ENCODE measurements around a stretch of chr4.

GRCh38 chr4:128386717-128387497, 99.3 kb upstream of the PGRMC2 start:
- RAMPAGE, long total RNA, result no peak
- RRBS, result no CpG with 5 or more reads among the region's 14 CpGs

DNA sequence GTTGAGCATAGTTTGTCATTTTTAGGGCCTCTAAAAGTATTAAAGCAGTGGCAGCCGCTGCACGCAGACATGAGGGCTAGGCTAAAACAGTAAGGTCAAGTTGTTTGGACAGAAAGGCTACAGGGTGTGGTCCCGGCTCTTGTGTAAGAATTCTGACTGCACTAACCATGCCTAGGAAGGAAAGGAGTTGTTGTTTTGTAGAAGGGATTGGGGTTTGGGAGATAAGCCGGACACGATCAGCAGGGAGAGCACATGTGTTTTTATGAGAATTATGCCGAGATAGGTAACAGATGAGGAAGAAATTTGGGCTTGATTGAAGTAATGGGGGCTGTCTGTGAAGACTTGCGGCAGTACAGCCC, 166.6 kb upstream of the JADE1 start:
- RAMPAGE, long total RNA, result no peak
- RRBS, result no CpG with 5 or more reads among the region's 7 CpGs

DNA sequence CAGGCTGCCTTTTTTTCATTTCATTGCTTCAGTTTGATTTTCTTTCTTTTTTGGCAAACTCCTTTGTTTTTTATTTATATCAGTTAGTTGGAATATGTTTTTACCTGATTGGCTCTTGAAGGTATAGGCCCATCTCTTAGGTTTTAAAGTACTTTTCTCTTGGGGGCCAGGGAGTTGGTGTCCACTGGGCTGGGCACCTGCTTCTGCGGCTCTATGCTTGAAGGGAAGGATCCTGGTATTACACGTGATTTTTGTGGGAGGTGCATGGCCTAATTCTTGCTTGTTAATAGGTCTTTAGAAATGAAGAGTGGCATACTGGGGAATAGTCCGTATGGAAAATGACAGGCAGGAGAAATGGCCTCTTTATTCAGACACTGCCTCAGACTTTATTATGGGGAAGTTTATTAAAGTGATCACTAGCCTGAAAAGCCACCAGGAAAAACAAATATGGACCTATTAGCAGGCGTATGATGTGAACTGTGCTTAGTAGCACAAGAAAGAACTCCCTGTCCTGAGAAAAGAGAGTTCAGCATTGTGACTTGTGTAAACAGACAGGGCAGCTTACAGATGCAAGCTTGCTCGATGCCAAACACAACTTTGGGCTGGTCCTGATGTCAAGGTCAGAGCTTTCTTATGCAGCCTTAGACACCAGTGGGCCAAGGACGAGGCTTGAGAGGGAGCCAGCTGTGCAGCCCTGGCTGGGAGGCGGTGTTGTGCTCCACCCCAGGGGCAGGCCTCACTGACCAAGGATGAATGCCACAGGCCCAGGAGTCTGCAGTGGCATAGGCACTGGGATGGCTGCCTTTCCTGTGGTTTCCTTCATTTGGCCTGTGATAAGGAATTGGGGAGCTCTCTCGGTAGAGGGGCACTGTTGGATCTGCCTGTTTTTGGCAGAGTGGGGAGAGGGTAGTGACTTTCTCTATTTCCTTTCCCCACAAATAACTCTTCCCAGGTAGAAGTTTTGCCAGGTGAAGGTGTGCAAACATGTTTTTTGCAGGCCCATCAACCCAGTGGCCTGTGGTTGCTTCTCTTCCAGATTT, 35.3 kb downstream of the JADE1 start:
- RAMPAGE, long total RNA, result no peak
- RRBS, result no CpG with 5 or more reads among the region's 8 CpGs

DNA sequence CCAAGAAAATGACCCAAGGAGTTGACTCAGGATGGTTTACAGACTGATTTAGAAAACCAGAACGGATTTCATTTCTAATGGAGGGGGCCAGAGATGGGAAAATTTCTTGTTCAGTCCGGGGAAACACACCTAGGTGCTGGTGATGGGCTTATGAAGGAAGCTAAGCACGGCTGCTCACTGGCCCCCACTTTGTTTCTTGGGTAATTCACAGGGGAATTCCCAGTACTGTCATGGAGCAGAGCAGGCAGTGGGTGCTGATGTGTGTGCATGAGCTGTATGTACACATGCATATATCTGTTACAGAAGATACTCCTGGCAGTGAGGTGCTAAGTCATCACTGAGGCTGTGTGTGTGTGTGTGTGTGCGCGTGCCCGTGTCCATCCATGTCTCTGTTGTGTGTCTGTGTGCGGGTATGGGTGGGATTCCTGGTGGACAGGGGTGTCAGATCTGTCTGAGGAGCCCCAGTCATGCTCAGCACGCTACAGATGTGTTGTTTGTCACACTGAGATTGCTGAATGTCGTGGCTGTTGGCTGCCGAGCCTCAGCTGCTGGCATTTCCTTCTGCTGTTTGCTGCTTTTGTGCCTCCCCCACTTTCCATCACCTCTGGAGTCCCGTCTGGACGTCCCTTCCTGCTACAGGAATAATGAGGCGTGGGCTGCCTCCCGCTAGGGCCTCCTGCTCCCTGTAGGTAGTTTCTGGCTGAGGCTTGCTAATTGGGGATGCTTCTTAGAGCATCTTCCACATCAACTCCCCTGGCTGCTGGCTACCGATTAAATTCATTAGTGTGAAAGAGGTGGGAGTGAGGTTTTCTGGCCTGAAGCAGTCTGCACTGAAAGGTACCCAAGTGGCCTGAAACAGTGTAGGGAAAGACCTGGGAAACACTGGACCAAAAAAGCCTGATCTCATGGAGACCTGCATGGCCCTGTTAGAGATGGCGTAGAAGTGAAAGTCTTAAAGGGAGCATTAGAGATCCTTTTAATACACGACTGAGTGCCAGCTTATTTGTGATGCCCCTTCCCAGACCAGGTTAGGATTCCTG, 53.4 kb downstream of the JADE1 start:
- RAMPAGE, long total RNA, result no peak
- RRBS, result no CpG with 5 or more reads among the region's 17 CpGs

GRCh38 chr4:128916583-128917430, 107.3 kb downstream of the JADE1 start:
- RAMPAGE, long total RNA, result no peak
- RRBS, result no CpG with 5 or more reads among the region's 9 CpGs

- RAMPAGE, long total RNA, result no peak
- RRBS, result no CpG with 5 or more reads among the region's 37 CpGs
Measured at GRCh38 chr4:131727307-131727660, 1421.8 kb upstream of the PCDH10 start.

DNA sequence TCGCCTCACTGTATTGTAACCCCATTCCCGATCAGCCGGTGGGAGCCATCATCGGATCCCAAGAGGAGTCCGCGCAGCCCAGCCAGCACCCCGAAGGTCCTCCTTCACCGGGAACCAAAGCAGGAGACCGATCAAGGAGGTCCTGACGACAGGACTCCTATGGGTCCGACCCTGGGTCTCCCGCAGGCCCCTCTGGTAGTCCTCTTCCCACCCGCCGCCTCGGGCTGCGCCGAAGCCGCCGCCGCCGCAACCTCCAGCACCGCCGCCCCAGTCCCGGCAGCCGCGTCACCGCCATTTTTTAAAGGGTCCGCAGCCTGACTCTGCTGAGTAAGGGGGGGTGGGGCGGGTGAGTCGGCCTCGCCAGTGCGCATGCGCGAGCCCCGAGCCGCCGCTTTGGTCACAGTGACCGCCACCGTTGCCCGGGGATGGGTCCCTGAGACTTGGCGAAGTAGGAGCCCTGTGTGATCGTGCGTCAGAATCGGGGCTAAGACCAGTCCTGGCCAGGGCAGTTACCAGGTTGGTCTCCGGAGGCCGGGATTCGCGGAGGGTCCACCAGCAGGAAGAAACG, 1419.3 kb upstream of the PCDH10 start:
- RAMPAGE, long total RNA, result no peak
- RRBS, result no CpG with 5 or more reads among the region's 49 CpGs

DNA sequence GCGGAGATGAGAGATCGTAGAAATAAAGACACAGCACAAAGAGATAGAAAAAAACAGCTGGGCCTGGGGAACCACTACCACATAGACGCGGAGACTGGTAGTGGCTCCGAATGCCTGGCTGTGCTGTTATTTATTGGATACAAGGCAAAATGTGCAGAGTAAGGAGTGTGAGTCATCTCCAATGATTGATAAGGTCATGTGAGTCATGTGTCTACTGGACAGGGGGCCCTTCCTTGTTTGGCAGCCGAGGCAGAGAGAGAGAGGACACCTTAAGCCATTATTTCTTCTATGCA, 921.8 kb upstream of the PCDH10 start:
- RAMPAGE, long total RNA, result no peak
- RRBS, result no CpG with 5 or more reads among the region's 6 CpGs

- RAMPAGE, long total RNA, result no peak
- RRBS, result 95% methylated on average over 5 of the region's 52 CpGs
Measured at GRCh38 chr4:134327193-134328578, 126.1 kb upstream of the PABPC4L start.

GRCh38 chr4:137662975-137663804, 130.9 kb upstream of the PCDH18 start:
- RAMPAGE, long total RNA, result no peak
- RRBS, result no CpG with 5 or more reads among the region's 2 CpGs

DNA sequence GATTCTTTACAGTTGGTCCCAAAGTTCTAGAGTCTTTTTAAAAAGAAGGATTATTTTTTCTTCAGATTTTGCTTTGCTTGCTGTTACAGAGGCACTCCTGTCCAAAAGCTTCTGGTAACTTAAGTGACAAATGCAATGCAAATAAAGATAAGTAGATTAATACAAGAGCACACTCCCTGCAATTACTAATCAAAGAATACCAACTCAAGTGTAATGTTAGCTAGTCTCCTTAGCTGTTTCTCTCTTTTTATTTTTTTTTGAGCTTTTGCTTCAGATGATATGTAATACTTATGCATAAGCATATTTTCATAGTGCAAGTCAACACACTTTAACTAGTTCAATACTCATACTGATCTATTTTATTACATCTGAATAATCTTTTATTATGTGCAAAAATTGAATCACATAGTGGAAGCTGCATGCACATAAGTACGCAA, 2.7 kb downstream of the SLC7A11 start:
- RAMPAGE, long total RNA, result no peak
- RRBS, result no CpG with 5 or more reads among the region's 1 CpG

- RAMPAGE, long total RNA, result no peak
- RRBS, result no CpG with 5 or more reads among the region's 6 CpGs
Measured at GRCh38 chr4:138334499-138334872, 92.3 kb upstream of the SLC7A11 start.

GRCh38 chr4:138982208-138982502, 33.4 kb upstream of the NOCT start:
- RAMPAGE, long total RNA, result no peak
- RRBS, result no CpG with 5 or more reads among the region's 2 CpGs

- RAMPAGE, long total RNA, result no peak
- RRBS, result no CpG with 5 or more reads among the region's 13 CpGs
Measured at GRCh38 chr4:139011193-139011894, 4.2 kb upstream of the NOCT start.

GRCh38 chr4:139082728-139083317, 67.2 kb downstream of the NOCT start:
- RAMPAGE, long total RNA, result no peak
- RRBS, result no CpG with 5 or more reads among the region's 27 CpGs

- RAMPAGE, long total RNA, result no peak
- RRBS, result no CpG with 5 or more reads among the region's 1 CpG
Measured at GRCh38 chr4:139137594-139137974, 39.4 kb downstream of the ELF2 start.

GRCh38 chr4:139400033-139401273, 53.5 kb upstream of the RAB33B start:
- RAMPAGE, long total RNA, result no peak
- RRBS, result no CpG with 5 or more reads among the region's 14 CpGs

GRCh38 chr4:139557620-139558295, 1.7 kb upstream of the SETD7 start:
- RAMPAGE, long total RNA, result no peak
- RRBS, result no CpG with 5 or more reads among the region's 4 CpGs

GRCh38 chr4:139764046-139764550, 98.5 kb downstream of the MGST2 start:
- RAMPAGE, long total RNA, result no peak
- RRBS, result 38% methylated on average over 3 of the region's 9 CpGs

GRCh38 chr4:139862379-139862912, 196.8 kb downstream of the MGST2 start:
- RAMPAGE, long total RNA, result no peak
- RRBS, result no CpG with 5 or more reads among the region's 4 CpGs